Lung (tissue), 4 donors: ENCODE data around the gene SMC4.

GRCh38 chr3:157119485-157120069, 40.4 kb downstream of the CCNL1 start:
- PRO-cap = no peak
- RAMPAGE, long total RNA = no peak
- RRBS = no CpG with 5 or more reads among the region's 10 CpGs

DNA sequence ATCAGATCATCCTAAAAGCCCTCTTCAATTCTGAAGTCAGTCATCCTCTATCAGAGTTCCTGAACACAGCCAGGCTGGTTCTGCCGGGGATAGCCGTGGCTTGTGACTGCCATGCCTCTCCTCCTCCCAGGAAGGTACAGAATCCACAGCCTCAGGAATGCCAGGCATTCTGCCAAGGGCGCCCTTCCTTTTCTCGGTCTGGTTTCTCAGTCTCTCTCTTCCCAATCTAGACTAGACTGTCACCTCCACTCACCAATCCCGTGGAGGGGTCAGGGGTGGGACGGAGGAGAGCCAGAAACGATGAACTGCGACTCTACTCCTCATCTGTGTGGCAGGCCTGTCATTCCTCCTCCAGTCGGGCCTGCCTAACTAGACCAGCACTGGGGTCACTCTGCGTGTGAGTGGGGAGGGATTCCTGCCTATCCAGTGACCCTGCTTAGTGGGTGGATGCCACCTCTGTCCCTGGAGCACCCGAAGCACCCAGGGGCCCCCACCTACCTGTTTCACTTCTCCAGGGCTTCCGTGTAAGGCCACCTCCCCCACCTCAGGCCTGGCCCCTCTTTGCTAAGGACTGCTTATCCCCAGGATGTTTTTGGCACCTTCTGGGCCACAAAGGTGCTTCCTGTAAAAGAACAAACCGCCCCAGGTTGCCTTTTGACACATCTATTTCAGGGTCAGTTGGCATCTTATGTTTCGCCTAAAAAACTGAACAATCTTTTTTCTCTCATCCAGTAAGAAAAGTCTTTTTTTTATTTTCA, 30.8 kb downstream of the CCNL1 start:
- PRO-cap = no peak
- RAMPAGE, long total RNA = no peak
- RRBS = no CpG with 5 or more reads among the region's 14 CpGs

GRCh38 chr3:157148905-157149647, 10.9 kb downstream of the CCNL1 start:
- PRO-cap = no peak
- RAMPAGE, long total RNA = no peak
- RRBS = no CpG with 5 or more reads among the region's 4 CpGs

GRCh38 chr3:157154142-157154585, 5.8 kb downstream of the CCNL1 start:
- PRO-cap = no peak
- RAMPAGE, long total RNA = no peak
- RRBS = no CpG with 5 or more reads among the region's 3 CpGs

- PRO-cap = no peak
- RAMPAGE, long total RNA = no peak
- RRBS = no CpG with 5 or more reads among the region's 6 CpGs
Observed at GRCh38 chr3:157157264-157158706, 2.2 kb downstream of the CCNL1 start.

DNA sequence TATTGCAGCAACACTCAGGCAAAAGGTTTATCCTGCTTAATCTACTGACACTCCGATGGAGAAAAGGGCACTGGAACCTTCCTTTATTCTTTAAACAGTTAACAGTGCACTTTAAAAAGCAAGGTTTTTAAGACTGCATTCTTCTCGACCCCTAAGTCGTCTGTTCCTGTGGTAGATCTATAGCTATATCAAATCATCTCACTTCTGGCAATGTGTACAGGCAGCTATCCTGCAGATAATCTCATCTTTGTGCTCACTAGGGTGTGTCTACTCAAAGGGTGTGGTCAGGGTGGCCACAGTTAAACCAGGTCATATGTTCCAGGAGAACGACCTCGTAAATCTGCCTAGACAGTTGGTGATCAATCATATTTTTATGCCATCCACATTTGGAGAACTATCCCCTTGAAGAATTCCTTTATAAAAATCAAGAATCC, 3.1 kb downstream of the VEPH1 start:
- PRO-cap = no peak
- RAMPAGE, long total RNA = no peak
- RRBS = no CpG with 5 or more reads among the region's 5 CpGs

GRCh38 chr3:158094285-158094943, 11.8 kb downstream of the SHOX2 start:
- PRO-cap = no peak
- RAMPAGE, long total RNA = no peak
- RRBS = 23% methylated on average over 11 of the region's 58 CpGs

GRCh38 chr3:158585299-158585609, 14.3 kb downstream of the MLF1 start:
- PRO-cap = unidirectional peak, plus-strand start at chr3:158585427
- RAMPAGE, long total RNA = no peak

DNA sequence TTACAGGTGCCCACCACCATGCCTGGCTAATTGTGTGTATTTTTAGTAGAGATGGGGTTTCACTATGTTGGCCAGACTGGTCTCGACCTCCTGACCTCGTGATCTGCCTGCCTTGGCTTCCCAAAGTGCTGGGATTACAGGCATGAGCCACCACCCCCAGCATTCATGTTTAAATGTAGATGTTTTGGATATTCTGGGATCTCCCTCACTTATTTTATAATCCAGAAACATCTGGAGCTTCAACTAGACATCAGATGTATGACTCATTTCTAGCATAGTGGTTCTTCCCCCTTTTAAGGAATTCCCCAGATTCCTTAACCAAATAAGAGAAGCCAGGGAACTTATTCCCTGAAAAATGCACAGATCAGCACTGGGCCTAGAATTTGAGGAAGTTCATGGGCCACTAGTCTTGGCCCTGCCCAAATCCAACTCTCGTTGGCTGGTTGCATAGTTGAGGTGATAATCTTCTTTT, 20.5 kb downstream of the RARRES1 start:
- PRO-cap = no peak
- RAMPAGE, long total RNA = no peak
- RRBS = no CpG with 5 or more reads among the region's 3 CpGs

DNA sequence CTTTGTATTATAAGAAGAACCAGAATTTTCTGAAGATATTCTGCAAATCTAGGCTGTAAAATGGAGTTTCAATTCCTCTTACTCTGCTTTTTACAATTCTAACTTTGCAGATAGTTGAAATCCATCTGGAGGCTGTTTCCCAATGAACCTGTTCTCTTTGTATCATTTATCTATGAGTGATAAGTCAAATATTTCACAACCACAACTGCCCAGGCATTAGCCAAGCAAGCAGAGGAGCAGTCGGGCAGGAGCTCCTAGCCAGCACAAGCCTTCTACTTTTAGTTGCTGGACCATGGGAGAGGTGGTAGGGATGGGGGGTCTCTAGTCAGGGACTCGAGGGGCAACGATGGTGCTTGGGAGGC, 362.0 kb downstream of the IQCJ-SCHIP1 start:
- PRO-cap = no peak
- RAMPAGE, long total RNA = no peak
- RRBS = no CpG with 5 or more reads among the region's 3 CpGs

- PRO-cap = unidirectional peak, plus-strand start at chr3:160399651
- RAMPAGE, long total RNA = no peak
- RRBS = under 1% methylated on average over 5 of the region's 53 CpGs
Observed at GRCh38 chr3:160399396-160400198, at the start of gene SMC4. SMC4 (plus strand) TSS chr3:160399650.

DNA sequence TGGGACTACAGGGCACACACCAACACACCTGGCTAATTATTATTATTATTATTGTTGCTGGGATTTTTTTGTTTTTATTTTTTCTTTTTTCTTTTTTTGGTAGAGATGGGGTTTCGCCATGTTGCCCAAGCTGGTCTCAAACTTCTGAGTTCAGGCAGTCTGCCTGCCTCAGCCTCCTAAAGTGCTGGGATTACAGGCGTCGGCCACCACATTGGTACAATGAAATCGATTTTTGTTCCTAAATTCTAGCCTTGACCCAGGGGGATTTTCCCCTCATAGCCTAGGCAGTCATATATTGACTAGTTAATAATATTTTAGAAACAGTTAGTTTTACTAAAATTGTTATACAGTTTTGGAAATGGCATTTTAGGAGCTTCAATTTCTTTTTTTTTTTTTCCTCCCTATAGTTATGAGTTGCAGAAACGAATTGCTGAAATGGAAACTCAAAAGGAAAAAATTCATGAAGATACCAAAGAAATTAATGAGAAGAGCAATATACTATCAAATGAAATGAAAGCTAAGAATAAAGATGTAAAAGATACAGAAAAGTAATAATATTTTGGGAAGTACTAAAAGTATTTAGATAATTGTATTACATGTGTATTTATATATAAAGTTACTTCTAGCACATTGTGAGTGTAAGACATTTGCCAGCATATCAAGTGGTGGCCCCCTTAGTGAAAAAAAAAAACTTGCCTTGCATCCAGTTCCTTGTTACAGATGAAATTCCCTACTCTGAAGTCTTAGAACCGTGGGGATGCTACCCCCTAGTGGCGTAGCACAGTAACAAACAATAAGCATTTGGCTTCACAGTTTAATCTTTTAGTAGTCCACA, 13.8 kb downstream of the SMC4 start:
- PRO-cap = no peak
- RAMPAGE, long total RNA = no peak
- RRBS = no CpG with 5 or more reads among the region's 7 CpGs

DNA sequence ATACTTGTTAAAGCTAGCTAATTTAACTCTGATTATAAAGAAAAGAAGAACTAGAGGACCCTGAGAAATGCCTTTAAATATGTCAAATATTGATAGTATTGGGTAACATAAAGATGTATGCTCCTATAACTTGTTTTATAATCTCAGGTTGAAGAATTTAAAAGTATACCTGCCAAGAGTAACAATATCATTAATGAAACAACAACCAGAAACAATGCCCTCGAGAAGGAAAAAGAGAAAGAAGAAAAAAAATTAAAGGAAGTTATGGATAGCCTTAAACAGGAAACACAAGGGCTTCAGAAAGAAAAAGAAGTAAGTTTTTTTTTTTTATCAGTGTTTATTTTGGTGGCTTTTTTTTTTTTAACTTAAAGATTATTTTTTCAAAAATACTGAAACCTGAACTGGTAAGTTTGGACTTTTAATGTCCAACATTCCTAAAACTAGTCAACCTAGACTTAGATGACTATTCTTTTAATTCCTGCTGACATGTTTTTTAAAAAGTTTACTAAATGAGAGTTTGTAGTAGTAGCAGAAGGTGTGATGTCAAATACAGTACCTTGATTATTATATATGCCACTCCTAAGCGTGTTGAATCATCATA, 16.8 kb downstream of the SMC4 start:
- PRO-cap = no peak
- RAMPAGE, long total RNA = no peak
- RRBS = no CpG with 5 or more reads among the region's 2 CpGs

DNA sequence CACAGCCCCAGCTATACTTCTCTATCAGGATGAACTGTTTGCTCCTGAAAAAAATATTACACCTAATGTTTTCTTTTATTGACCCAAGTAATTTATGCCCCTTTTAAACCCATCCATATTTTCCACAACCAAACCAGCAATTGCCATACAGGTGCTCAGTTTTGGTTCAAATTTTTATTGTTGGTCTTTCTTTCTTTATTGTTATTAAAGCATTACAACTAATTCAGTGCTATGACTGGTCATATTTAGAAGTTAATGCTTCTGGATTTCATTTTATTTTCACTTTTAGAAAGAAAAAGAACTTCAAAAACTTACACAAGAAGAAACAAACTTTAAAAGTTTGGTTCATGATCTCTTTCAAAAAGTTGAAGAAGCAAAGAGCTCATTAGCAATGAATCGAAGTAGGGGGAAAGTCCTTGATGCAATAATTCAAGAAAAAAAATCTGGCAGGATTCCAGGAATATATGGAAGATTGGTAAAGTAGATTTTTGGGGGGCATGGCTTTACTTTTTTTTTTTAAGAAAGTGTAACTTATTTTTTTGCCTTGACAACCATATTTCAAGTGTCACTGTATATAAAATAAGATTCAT, 19.7 kb downstream of the SMC4 start:
- PRO-cap = no peak
- RAMPAGE, long total RNA = no peak
- RRBS = no CpG with 5 or more reads among the region's 1 CpG

DNA sequence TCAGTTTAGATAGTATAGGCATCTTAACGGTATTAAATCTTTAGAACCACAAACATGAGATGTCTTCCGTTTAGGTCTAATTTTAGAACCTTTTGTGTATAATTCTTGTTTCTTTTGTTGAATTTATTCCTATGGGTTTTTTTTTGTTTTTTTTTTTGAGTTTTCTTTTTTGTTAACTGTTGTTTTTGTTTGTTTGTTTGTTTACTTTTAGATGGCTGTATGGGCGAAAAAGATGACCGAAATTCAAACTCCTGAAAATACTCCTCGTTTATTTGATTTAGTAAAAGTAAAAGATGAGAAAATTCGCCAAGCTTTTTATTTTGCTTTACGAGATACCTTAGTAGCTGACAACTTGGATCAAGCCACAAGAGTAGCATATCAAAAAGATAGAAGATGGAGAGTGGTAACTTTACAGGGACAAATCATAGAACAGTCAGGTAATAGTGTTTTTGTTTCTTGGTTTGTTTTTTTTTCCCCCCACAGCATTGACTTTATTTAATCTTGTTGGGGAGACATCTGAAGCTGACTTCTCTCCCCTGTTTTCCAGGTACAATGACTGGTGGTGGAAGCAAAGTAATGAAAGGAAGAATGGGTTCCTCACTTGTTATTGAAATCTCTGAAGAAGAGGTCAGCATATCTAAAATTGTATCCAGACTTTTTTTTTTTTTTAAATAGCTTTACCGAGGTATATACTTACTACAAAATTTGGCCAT, 23.9 kb downstream of the SMC4 start:
- PRO-cap = no peak
- RAMPAGE, long total RNA = no peak
- RRBS = no CpG with 5 or more reads among the region's 8 CpGs

- PRO-cap = no peak
- RAMPAGE, long total RNA = no peak
- RRBS = no CpG with 5 or more reads among the region's 3 CpGs
Observed at GRCh38 chr3:160424821-160425182, 24.8 kb downstream of the TRIM59 start.

DNA sequence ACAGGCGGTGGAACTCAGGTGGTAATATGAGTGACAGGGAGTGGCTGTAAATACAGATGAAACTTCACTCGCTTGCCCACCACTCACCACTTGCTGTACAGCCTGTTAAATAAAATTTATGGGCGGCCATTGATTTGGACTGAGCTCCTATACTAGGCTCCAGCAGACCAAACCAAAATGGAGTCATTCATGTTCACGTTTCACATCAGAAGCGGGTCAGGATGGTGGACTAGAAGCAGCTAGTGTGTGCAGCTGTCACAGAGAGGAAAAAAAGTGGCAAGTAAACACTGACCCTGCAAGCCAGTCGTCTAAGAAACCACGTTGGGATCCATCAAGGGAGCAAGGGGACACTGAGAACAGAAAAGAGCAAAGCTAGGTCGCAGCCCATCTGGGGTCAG, 37.0 kb upstream of the PPM1L start:
- PRO-cap = unidirectional peak, plus-strand start at position 210 of the sequence
- RAMPAGE, long total RNA = no peak
- RRBS = no CpG with 5 or more reads among the region's 8 CpGs

- PRO-cap = no peak
- RAMPAGE, long total RNA = no peak
- RRBS = no CpG with 5 or more reads among the region's 4 CpGs
Observed at GRCh38 chr3:160759319-160759835, 3.3 kb downstream of the PPM1L start.

DNA sequence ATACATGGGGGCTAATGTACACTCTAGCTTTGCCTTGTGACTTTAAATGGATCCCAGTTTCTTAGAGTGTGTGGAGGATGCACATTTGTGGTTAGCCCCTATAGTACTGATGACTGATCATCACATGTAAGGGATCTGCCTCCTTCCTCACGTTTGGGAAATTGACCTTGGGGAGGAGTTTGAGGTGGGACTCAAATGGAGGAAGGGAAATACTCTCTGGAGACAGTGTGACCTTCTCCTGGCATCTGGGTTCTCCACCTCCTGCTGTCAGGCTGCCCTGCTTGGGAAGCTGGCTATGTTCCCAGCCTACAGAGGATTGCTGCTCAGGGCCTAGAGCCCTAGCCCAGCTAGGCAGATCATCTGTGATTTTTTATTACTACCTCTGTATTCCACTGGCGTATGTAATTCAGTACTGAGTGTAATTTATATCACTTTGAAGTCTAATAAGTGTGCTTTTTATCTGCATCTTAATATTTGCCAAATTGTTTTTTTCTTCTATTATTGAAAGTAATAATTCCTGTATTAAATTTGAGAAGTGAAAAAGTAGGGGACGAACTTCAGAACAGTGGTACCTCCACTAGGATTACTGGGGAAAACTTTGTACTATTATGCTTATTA, 48.8 kb downstream of the PPM1L start:
- PRO-cap = no peak
- RAMPAGE, long total RNA = no peak
- RRBS = no CpG with 5 or more reads among the region's 3 CpGs

DNA sequence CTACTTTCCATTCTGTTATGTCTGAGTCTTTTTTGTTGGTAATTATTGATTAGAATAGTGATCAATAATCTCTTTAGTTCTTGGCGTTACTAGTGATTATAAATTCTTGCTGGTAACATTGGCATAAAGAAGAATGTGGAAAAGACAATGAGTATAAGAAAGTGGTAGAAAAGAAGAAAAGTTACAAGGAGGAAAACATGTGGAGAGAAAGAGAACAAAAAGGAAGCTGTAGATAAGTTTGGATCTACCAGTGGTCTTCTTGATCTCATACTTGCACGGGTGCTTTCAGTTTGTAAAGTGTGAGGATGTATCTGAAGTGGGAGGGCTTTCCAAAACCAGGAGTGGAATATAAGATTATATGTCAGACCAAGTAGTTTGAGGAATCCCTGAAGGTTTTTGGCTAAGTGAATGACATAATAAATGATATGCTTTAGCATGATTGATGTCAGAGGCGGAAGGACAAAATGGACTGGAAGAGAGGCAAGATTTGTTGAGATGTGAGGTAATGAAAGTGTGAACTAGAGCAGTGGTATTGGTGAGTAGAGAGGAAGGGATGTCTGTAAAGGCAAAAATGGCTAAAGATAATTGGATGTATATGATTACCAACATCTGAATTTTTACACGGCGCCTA, 61.0 kb downstream of the PPM1L start:
- PRO-cap = no peak
- RAMPAGE, long total RNA = no peak
- RRBS = no CpG with 5 or more reads among the region's 5 CpGs